Thoracic aorta endothelial cell (primary cell): ENCODE measurements around the genes SMPD4, CFC1B, ARHGEF4 and LYPD1.

GRCh38 chr2:128438023-128438322 lies 119.3 kb upstream of the HS6ST1 start:
- CAGE, long polyA plus RNA = no peak

GRCh38 chr2:128472881-128473874 lies 154.5 kb upstream of the HS6ST1 start:
- CAGE, long polyA plus RNA = no peak

DNA sequence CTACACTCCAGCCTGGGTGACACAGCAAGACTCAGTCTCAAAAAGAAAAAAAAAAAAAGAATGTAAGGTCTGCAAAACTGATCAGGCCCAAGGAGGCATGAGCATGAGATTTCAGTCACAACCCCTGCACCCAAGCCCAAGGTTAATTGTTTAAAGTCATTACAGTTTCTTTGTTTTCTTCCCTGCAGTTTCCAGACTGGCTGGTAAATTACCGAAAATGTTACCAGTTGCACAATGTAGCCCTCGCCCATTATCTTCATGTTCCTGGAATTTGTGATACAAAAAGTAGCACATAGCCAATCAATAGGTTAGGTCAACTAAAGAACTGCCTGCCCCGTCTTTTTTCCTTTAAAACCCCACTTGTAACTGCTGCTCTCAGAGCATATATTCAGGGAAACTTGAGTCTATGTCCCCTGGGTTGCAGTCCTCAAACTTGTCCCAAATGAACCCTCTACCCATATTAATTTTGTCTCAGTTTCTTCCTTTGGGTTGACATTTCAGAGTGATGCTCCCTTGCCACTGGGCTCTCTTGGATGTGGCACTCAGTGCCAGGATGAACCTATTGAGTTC lies 216.1 kb upstream of the HS6ST1 start:
- CAGE, long polyA plus RNA = no peak

GRCh38 chr2:128623921-128624354 lies 305.3 kb upstream of the HS6ST1 start:
- CAGE, long polyA plus RNA = no peak

DNA sequence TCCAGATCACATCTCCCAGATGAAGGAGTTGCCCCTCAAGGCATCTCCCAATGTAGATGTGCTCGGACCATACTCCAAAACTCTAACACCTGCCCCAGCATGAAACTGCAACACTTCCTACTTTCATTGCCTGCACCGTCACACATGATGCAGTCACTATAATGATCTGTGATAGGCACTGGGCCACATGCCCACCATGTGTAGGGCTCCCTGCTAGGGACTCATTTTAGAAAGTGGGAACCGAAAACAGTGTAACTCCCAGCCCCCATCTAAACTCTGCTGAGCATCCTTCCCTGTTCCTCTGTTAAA lies 496.2 kb upstream of the RAB6C start:
- CAGE, long polyA plus RNA = no peak

DNA sequence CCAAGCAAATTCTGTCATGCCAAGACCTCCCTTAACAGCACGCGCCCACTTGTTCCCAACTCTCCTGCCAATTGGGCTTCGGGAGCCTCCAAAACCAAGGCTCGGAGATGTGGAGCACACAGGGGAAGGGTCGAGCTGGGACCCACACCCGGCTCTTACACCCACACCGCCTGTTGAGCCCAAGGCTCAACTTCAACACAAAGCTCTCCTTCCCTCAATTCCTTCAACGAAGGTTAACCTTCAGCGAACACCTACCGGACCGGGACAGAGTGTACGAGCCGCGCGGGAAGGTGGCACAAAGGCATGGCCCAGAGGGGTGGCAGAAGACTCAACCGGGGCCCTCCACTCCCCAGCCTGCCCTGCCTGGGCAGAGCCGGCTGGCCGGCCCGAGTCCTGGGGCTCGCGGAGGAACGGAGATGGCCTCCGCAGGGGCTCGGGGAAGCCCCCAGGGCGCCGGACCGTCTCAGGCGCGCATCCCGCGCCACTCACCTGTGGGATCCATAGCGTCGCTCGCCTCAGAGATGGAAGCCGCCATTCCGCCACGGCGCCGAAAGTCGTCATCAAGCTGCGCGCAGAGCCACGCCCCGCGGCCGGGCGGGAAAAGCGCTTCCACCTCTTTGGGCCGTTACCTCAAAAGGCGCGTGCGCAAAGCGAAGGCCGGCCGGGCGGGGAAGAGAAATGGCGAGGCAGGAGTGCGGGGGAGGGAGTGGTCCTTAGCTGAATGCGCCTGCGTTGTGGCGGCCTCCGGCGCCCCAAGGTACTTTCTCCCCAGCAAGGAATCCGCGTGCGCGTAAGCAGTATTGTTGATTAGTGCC lies at the start of gene SMPD4:
SMPD4 (minus strand) TSS at position 562 of the 815 bp plus-strand sequence.
- CAGE, long polyA plus RNA = no peak

DNA sequence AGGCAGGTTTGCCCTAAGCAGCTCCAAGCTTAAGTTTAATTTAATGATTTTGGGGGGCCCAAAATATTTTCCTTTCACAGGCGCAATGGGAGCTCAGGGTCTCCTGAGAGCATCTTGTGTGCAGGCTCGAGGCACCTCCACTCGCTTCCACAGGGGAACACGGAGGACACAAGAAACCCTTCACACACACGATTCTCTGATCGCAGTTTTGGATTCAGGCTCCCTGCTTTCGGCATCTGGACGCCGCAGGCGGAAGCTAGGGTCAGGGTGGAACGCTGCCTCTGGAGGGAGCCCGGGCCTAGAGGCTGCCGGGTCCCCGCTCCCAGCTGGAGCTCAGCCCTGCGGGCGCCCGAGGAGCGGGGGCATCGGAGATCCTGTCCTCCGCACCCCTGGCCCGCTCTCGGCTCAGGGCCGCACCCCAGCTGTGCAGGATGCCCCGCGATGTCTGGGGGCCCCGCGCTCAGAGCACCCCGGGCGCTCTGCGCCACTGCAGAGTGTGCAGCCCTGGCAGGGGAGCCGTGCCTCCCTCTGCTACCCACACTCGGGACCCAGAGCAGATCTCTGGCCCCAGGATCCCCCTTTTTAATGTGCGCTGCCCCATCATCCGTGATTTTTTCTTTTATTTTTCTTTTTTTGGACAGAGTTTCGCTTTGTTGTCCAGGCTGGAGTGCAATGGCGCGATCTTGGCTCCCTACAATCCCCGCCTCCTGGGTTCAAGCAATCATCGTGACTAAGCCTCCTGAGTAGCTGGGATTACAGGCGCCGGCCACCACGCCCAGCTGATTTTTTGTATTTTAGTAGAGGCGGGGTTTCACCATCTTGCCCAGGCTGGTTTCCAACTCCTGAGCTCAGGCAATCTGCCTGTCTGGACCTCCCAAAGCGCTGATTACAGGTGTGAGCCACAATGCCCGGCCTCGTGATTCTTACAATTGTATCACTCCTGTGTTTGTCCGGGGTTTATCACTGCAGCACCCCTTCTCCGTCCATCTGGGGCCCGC lies 54.8 kb upstream of the TUBA3E start:
- CAGE, long polyA plus RNA = no peak

- CAGE, long polyA plus RNA = no peak
Measured at GRCh38 chr2:130274729-130274928, 67.3 kb downstream of the CCDC115 start.

DNA sequence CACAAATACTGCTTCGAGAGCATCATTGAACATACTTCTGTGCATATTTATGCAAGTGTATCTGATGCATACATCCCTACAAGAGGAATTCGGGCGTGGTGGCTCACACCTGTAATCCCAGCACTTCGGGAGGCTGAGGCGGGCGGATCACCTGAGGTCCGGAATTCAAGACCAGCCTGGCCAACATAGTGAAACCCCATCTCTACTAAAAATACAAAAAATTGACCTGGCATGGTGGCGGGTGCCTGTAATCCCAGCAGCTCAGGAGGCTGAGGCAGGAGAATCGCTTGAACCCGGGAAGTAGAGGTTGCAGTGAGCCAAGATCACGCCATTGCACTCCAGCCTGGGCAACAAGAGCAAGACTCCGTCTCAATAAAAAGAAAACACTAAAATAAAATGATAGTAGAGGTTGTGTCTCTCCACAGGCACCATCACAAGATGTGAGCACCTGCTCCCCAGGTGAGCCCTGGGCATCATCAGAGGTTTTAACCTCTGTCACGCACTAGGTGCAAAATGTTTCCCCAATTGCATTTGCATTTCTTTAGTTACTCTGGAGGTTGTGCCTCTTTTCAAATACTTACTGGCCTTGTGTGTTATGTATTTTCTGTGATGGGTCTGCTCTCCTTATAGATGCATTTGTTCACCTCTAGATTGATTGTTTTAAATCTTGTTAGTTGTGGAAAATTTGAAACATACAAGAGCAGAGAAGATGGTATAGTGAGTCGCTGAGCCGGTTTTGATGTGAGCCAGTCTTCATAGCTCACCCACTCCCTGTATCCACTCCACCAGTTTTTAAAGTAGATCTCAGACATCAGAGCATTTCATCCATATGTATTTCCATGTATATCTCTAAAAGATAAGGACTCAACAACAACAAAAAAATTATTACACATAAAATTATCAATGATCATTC lies 6.3 kb downstream of the IMP4 start:
- CAGE, long polyA plus RNA = no peak

- CAGE, long polyA plus RNA = no peak
Measured at GRCh38 chr2:130392020-130392445, 36.2 kb downstream of the PTPN18 start.

DNA sequence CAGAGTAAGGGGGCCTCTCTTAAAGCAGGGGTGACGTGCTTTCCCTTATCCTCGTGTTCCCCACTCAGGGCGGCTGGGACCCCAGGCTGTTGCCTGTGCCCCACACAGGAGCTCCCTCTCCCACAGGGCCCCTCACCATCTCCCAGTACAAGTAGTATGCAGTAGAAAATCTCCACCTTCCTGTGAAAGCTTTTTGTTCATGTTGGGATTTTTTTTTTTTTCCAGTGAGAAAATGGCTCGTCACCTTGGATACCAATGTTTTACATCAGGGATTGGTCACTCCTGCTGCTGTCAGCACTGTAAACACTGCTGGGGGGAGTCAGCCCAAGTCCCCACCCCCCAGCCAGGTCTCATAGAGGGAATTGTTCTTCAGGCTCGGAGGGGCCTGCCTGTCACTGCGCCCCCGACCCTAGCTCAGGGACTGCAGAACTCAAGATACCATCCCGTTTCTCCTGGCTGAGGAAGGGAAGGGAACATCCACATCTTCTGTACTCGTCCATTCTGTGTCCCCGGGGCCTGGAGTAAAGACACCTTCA lies at the start of gene CFC1B:
CFC1B (plus strand) TSS at position 353 of the 536 bp plus-strand sequence.
- CAGE, long polyA plus RNA = no peak

DNA sequence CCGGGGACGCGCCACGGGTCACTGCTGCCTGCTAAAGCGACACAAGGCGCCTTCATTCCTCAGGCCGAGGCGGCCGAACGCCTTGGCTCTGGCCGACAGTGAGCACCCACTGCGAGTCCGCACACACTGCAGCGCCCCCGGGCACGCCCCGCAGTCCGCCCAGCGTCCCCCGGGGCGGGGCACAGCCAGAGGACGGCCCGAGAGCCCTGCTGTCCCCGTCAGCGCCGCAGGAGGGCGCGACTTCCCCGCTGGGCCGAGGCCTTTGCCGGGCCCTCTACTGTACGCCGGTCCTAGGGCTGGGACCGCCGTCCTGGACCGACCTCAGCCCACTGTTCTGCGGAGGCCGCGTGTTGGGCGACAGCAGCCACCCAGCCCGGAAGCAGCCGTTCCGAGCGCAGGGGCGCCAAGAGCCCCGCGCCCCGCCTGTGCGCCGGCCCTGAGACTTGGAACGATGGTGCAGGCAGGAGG lies 38.8 kb upstream of the ARHGEF4 start:
- CAGE, long polyA plus RNA = no peak

- CAGE, long polyA plus RNA = no peak
Measured at GRCh38 chr2:130807605-130808463, 28.9 kb upstream of the ARHGEF4 start.

DNA sequence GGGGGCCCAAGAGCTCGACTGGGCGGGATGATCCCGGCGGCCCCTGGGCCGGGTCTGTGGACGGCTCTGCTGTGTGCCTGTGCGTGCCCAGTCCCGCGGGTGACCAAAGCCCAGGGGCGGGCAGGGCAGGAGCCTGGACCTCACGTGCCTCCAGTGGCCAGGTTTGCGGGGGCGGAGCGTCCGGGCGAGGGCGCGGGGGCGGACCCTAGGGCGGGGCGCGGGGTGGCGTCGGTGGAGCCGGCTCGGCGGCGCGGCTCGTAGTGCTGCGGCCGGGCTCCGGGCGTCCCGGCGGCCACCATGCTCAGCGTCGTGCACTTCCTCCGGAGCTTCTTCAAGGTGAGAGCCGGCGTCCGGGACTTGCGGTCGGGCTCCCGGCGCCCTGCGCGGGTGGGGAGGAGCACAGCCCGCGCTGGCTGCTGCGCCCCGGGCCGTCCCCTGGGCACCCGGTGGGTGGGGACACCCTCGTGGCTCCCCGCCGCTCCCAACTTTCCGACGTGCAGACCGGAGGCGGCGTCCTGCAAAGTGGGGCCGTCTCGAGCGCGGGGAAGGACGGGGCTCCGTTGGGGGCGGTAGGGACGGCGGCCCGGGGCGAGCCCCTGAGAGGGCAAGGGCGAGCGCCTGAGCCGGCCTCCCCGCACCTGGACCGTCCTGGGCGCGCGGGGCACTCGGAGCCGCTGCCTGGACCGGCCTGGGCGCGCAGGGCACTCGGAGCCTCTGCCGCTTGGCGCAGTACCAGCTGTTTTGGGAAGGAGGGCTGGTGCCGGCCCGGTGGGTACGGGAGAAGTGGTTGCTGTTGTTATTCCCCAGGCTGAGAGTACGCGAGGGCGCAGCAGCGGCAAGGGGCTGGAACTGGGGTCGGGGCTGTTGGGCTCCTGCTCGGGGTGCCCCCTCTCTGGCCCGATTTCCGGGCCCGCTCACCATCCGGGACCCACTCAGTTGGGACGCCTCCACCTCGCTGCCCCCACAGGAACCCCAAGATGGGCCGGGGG lies at the start of gene ARHGEF4:
ARHGEF4 (plus strand) TSS at position 258 of the 989 bp plus-strand sequence.
- CAGE, long polyA plus RNA = no peak

- CAGE, long polyA plus RNA = no peak
Measured at GRCh38 chr2:131491422-131491625, 873 bp downstream of the MZT2A start.

DNA sequence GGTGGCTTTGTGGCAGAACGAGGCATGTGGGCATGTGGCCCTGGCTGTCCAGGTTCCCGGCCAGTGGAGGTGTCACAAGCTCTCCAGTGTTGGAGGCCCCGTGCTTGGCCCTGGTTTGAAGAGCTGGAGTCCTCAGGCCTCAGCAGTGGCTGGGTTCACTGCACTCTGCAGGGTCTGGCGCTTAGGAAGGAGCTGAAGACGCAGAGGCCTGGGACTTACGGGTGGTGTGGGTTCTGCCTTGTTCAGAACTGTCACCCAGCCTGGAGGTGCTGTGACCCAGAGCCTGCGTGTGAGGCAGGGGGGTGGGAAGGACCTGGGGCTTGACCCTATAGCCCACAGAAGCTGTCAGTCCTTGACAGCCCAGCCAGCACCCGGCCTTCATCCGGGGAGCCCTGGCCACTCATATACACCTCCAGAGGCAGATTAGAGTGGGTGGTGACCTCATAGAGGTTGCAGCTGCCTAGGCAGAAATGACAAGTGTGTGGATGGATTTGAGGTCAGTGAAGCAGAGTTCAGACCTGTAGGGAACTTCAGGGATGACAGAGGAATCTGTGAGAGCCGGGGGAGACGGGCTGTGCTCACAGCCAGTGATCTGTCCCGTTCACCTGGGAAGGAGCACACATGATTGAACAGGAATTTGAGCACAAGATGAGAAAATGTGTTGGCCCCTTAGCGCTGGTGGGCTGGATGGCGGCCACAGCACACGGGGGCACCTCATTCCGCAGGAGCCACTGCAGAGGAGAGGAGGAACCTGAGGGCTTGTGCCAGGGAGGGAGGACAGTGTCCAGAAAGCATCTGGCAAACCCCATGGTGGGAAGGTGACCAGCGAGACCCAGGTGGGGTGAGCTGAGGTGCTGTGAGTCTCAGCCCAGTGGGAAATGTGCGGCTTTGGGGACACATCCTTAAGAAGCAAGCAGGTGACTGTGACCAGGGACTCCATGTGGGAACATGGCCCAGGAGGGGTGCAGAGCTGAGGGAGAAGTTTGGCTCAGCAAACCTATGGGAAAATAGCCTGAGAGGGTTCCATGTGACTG lies 15.4 kb upstream of the CCDC74A start:
- CAGE, long polyA plus RNA = no peak

DNA sequence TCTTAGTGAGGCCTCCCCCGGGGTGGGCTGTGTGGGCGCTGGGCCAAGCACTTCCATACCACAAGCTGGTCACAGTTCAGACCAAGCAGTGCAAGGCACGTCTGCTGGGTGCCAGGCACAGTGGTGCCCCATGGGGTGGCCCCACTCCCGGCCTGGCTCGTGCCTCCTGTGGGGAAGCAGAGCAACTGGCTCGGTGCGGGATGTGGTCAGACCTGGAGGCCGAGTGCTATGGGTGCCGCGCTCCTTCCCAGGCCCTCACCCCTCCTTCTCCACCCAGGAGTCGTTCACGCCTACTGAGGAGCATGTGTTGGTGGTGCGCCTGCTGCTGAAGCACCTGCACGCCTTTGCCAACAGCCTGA lies 12.4 kb upstream of the CCDC74A start:
- CAGE, long polyA plus RNA = no peak

DNA sequence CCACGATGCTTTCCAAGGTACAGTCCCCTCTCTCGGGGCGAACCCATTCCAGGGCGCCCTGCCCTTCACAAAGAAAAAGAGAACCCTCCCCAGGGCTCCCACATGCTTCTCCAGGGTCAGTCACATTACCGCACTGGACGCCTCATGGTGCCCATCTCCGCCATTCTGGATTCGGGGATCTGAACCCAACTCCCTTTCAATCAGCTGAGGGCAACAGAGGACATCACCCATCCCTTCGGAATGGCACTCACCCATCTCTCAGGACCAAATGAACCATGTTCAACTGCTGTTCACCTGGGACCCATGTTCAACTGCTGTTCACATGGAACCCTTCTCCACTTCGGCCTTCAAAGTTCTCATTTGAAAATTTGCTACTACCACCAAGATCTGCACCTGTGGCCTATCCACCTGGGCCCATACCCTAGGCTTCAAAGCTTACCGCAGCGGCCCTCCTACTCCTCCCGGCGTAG lies 119.0 kb upstream of the ANKRD30BL start:
- CAGE, long polyA plus RNA = no peak

DNA sequence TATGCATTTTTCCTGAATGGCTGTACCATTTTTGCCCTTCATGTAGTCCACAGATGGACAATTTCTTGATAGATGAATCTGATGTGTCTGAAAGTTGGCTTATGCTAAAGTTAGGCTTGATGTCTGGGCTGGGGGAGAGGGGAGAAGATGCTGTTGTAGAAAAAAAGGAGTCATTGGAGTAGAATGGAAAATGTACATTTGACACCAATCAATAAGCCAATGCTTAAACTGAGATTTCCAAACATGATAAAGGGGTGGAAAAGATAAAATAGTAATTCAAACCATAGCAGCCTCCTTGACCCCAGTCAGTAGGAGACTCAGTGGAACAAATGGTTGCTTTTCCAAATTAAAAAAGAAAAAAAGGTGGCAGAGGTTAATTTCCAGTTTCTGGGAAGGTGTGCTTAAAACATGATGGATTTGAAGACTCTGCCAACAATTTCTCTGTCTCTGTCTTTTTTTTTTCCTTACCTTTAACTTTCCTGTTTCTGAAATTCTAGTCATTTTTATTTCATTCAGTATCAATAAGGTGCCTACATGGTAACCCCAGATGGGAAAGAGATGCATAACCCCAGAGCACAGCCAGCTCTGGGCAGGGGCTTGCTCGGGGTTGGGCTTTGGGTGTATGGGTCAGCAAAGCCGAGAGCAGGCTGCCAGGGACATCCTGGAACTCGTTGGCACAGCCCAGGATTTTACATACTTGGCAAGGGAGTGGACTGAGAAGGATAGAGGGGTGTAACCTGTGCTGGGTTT lies 43.8 kb downstream of the GPR39 start:
- CAGE, long polyA plus RNA = no peak

- CAGE, long polyA plus RNA = no peak
Measured at GRCh38 chr2:132669805-132670521, at the start of gene LYPD1. Gene LYPD1, minus strand, starts transcription at chr2:132670205.